Aortic smooth muscle cell (primary cell): ENCODE measurements around the genes PRKAA1 and RPL37.

- RRBS: no CpG with 5 or more reads among the region's 5 CpGs
Measured at GRCh38 chr5:40672203-40672853, 7.4 kb upstream of the PTGER4 start.

- RRBS: no CpG with 5 or more reads among the region's 5 CpGs
Measured at GRCh38 chr5:40675758-40676170, 4.0 kb upstream of the PTGER4 start.

- RRBS: no CpG with 5 or more reads among the region's 1 CpG
Measured at GRCh38 chr5:40696624-40697158, 17.0 kb downstream of the PTGER4 start.

DNA sequence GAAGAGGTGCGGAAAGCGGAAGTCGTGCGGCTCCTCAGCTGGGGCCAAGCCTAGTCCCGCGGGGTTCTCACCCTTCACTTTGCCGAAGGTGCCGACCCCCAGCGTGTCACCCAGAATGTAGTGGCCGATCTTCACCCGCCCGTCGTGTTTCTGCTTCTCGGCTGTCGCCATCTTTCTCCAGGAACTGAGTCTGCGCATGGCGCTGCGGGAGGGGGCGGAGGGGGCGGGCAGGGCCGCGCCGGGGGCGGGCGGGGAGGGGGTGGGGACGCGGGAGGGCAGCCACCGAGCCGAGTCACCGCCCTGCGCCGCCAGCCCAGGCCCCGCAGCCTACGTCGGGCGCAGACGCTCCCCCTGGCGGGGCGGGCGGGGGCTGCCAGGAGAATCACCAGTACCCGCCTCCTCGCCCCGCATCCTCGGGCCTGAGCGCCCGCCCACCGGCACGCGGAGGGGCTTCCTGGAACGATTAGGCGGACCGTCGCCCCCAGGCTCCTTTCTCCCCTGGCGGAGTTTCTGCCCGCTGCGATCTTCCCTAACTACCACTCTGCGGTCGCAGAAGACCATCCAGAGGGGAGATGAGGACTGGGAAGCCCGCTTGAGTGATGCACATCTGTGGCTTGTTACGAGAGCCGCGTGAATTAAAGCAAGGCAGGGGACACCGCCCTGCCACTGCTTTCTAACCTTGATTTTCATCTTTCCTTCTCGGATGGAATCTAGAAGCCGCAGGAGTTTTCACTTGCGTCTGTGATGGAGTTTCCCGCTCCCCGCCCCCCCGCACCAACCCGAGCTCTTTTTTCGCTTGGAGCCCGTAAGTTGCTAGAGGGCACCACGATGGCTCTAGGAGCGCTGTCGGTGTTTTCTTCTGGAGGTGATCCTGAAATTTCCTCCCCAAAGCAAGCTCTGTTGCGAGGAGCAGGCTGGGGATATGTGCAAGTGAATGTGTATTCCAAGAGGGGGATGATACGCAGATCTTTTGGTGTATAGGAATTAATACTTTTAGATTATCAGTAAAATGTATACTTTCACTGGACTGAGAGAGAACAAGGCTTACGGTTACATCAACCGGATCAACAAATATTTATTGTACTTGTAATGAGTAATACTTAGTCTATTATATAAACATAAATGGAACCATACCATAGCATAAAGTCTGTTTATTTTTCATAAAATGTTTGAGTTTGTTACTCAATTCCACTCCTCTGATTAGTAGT lies at the start of gene PRKAA1:
Gene PRKAA1, minus strand, starts transcription at position 383 of the 1,208 bp plus-strand sequence.
- RRBS: no CpG with 5 or more reads among the region's 79 CpGs

DNA sequence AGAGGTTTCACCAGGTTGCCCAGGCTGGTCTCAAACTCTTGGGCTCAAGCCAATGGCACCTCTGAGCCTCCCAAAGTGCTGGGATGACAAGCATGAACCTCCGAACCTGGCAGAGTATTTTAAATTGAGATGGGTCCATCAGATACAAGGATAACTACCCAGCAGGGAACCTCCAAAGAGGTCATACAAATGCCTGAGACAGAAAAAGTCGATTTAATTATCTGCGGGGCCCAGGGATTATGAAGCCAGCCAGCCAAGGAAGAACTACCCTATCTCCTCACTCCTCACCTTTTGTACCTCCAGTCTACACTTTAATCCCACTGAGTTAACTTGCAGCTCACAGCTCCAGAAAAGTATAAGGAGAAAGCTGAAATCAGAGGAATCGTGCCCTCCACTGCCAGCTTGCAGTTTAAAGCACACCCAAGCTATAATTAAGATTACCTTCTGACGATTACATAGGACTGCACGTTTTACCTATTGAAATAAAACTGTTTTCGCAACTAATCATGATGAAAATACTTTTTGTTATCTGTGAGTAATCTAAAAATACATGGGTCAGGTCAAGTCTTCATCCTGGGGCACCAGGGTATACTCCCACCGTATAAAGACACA lies 7.9 kb downstream of the RPL37 start:
- RRBS: no CpG with 5 or more reads among the region's 8 CpGs

- RRBS: no CpG with 5 or more reads among the region's 5 CpGs
Measured at GRCh38 chr5:40831337-40832366, 3.4 kb downstream of the RPL37 start.

- RRBS: no CpG with 5 or more reads among the region's 39 CpGs
Measured at GRCh38 chr5:40834118-40835137, 594 bp downstream of the RPL37 start.

DNA sequence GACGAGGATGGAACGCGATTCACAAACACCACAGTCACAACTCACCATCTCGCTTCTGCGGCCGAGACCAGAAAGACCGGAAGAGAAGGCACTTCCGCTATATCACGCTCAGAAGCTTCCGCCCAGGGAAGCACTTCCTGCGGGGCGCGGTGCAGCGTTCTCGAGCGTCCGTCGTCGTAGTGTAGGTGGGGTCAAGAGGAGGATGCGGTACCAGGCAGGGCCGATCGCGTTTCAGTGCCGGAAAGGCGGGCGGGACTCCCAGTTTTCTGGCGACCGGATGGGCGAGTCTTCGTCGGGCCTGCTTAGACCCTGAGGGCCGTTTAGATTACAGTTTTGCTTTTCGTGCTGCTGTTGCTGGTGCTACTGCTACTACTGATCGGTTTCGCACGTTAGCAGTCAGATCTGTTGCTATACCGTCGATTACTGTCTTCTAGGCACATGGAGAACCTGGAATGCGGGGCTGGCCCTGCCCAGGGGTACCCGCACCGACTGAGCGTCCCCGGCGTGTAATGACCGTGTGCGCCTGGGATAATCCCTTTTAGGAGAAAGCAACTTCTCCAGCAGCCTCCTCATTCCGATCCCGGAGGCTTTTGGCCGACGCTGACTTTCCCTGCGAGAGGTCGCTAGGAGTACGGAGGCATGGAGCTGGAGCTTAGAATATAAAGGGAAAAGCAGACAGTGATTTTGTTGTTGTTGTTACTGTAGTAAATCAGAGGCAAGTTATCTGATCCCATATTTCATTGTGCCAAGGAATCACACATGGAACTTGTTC lies at the start of gene RPL37:
Gene RPL37, minus strand, starts transcription at position 85 of the 772 bp plus-strand sequence.
- RRBS: 3% methylated on average over 10 of the region's 53 CpGs

- RRBS: no CpG with 5 or more reads among the region's 3 CpGs
Measured at GRCh38 chr5:41312507-41313344, 99.4 kb upstream of the C6 start.

- RRBS: no CpG with 5 or more reads among the region's 2 CpGs
Measured at GRCh38 chr5:41425931-41426200, 84.5 kb downstream of the PLCXD3 start.

GRCh38 chr5:41793946-41795183 lies 75.9 kb downstream of the OXCT1 start:
- RRBS: no CpG with 5 or more reads among the region's 9 CpGs

GRCh38 chr5:41908544-41908859 lies 4.4 kb downstream of the RIMOC1 start:
- RRBS: no CpG with 5 or more reads among the region's 1 CpG

- RRBS: no CpG with 5 or more reads among the region's 2 CpGs
Measured at GRCh38 chr5:41929532-41930081, 4.5 kb downstream of the FBXO4 start.

DNA sequence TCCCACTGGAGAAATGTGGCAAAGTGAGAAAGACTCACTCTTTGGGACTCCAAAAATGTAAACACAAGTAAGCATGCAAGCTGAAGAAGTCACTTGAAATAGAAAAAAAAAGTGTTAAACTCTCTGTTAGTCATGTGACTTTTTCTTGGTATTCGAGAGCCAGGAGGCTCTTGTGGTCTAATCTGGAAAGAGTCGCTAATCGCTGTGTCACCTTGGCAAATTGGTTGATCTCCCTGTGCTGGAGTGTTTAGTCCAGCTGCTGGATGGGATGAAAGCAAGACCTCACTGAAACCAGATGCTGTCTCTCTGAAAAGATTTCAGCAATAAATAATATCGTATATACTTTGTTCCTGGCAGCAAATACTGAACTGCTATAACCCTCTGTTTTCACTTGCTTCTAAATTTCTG lies 95.5 kb downstream of the GHR start:
- RRBS: no CpG with 5 or more reads among the region's 4 CpGs

DNA sequence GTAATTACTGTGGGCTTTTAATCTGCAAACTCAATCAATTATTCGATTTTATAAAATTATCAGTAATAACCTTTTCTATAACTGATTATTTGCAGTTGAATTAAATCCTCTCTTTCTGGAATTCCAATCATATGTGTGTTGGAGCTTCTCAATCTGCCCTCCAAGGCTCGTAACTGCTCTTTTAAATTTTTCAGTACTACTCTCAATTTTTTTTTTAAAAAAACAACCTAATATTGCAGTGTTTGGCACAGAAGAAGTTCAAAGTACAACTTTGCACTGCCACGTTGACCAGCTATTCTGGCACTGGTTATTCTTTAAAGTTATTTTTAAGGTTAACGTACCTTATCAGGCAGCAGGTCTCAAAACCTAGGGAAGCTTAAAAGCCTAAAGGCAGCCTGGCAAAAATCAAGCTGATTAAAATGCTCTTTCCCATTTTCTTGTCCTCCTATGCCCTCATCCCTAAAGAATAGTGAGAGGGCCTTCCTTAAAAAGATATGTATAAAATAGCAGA lies 120.5 kb downstream of the GHR start:
- RRBS: no CpG with 5 or more reads among the region's 4 CpGs

DNA sequence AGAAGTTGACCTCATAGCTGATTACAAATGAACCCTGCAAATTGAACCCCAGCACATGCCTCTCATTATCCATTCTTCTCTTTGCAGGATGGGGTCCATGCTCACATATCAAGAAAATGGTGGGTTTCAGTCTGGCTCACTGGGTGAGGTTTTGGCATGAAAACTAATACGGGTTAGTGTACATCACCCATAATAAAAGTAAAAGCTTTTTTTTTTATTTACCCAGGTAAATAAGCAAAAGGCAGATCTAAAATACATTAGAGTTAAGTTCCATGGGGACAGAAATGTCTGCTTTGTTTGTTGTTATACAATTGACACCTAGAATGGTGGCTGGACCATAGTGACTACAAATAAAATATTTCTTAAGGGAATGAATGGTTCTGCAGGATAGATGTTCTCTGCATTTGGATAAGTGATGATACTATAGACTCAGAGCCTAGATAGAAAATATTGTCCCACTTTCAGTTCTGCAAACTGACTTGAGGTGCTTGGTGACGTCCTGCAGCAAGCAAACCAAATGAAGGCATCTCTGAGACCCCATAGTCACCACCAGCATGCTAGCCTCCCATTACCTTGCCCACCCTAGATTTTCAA lies 110.3 kb upstream of the CCDC152 start:
- RRBS: no CpG with 5 or more reads among the region's 2 CpGs

GRCh38 chr5:42824445-42825065 lies 12.9 kb upstream of the SELENOP start:
- RRBS: no CpG with 5 or more reads among the region's 8 CpGs

DNA sequence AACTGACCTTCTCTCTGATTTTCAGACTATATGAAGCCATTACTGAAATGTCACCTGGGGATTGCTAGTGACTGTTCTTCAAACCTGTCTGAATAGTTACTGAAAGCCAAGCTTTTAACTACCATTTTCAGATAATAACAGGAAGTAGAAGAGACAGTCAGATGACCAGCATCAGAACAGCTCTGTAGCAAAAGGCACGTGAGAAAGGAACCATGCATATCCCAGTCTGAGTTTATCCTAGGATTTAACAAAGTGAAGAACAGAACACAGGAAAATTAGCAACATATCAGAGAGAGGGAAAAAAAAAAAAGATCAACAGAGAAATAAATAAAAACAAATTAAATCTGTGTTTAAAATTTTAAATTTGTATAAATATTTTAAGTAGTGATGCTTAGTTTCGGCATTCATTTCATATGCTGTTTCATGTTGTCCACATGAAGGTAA lies 75.0 kb upstream of the SELENOP start:
- RRBS: no CpG with 5 or more reads among the region's 2 CpGs

GRCh38 chr5:43037098-43037781 lies 2.9 kb downstream of the ANXA2R start:
- RRBS: 25% methylated on average over 4 of the region's 35 CpGs

- RRBS: no CpG with 5 or more reads among the region's 18 CpGs
Measured at GRCh38 chr5:43037782-43038363, 2.2 kb downstream of the ANXA2R start.